Measurements from ENCODE around the genes TMEM50B and ITSN1.

- PRO-cap, 7 experiments, result peak in 4 of 7 experiments; most common plus-strand start chr21:32336120 (in 3); most common minus-strand start chr21:32335992 (in 2)
- RAMPAGE, long total RNA, 2 experiments, result no peak in any of the 2 experiments
Observed at GRCh38 chr21:32335367-32336369, 37.0 kb downstream of the MRAP start.

- PRO-cap, 7 experiments, result no peak in any of the 7 experiments
- RAMPAGE, long total RNA, 2 experiments, result no peak in any of the 2 experiments
Observed at GRCh38 chr21:32350502-32350702, 42.4 kb downstream of the URB1 start.

DNA sequence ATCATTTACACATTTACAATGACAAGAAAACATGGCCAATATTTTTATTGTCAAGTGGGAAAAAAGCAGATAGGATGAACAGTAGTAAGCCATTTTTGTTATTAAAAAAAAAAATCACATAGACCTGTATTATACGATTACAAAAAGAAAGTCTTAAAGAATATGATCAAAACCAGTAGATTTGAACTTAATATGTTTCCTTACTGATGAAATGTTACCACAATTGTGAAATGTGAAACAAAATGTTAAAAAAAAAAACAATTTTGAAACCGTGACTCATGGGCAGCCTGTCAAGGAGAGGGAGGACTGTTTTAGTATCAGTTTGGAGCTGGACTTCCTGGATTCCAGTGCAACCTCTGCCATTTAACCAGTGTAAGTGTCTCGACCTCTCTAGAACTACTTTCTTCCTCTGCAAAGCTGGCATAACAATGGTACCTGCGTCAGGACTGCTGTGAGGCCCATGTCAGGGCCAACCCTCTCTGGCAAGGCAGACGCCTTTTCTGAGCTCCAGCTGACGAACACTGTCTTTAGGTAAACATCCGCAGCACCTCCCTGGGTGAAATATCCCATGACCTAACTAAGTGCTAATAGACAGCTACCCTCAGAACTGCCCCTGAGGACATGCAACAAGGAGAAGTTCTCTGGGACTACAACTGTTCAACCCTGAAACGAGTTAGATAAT lies 21.0 kb downstream of the URB1 start:
- PRO-cap, 7 experiments, result peak in 5 of 7 experiments; most common plus-strand start position 274 of the sequence (in 4); most common minus-strand start position 502 of the sequence (in 4)
- RAMPAGE, long total RNA, 2 experiments, result start-site peak on the plus strand in 2 of 2 experiments, centred at positions 277 to 278 of the sequence, 7 to 22 reads per replicate

GRCh38 chr21:32377033-32377636 lies 15.7 kb downstream of the URB1 start:
- PRO-cap, 7 experiments, result no peak in any of the 7 experiments
- RAMPAGE, long total RNA, 2 experiments, result no peak in any of the 2 experiments

DNA sequence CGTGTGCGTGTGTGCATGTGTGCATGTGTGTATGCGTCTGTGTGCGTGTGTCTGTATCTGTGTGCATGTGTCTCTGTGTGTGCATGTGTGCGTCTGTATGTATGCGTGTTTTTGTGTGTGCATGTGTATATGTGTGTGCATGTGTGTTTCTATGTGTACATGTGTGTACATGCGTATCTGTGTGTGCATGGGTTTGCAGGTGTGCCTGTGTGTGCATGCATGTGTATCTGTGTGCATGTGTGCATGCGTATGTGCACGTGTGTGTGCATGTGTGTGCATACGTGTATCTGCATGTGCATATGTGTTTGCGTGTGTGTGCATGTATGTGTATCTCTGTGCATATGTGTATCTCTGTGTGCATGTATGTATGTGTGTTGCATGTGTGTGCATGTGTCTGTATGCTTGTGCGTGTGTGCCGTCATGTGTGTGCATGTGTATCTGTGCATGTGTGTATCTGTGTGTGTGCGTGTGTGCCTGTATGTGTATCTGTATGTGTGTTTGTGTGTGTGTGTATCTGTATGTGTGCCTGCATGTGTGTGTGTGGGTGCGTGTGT lies 77.8 kb downstream of the TCP10L start:
- PRO-cap, 7 experiments, result no peak in any of the 7 experiments
- RAMPAGE, long total RNA, 2 experiments, result start-site peak on the minus strand in 1 of 2 experiments, centred at position 427 of the sequence, 5 reads per replicate

DNA sequence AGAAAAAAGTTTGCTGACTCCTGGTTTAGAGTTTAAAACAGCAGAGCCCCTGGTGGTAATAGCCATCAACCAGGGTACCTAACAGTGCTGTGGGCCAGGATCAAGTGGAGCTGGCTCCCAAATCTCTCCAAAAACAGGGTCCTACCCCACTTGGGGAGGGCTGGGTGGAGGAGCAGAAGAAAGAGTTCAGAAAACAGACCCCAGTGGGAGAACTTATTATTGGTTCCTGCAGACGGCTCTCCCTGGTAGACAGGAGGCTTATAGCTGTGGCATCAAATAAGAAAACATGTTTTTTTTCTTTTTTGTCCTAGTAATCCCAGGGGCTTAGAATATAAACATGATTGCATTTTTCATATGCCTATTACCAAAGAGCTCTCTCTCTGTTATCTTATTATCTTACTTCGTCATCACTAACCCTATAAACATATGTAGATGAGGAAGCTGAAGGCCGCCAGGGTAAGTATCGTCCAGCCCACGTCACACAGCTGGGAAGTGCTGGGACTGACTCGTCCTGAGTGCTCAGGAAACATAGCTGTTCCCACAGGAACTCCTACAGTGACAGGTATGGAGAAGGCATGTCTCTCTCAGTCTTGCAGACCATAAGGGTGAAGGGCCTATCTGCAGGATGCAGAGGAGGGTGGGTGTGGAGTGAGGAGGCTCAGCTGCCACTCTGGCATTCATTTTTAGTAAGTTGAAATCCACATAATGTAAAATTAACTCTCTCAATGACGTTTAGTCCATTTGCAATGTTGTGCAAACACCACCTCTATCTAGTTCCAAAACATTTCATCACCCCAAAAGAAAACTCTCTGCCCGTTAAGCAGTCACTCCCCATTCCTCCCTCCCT lies 68.6 kb downstream of the TCP10L start:
- PRO-cap, 7 experiments, result no peak in any of the 7 experiments
- RAMPAGE, long total RNA, 2 experiments, result no peak in any of the 2 experiments

DNA sequence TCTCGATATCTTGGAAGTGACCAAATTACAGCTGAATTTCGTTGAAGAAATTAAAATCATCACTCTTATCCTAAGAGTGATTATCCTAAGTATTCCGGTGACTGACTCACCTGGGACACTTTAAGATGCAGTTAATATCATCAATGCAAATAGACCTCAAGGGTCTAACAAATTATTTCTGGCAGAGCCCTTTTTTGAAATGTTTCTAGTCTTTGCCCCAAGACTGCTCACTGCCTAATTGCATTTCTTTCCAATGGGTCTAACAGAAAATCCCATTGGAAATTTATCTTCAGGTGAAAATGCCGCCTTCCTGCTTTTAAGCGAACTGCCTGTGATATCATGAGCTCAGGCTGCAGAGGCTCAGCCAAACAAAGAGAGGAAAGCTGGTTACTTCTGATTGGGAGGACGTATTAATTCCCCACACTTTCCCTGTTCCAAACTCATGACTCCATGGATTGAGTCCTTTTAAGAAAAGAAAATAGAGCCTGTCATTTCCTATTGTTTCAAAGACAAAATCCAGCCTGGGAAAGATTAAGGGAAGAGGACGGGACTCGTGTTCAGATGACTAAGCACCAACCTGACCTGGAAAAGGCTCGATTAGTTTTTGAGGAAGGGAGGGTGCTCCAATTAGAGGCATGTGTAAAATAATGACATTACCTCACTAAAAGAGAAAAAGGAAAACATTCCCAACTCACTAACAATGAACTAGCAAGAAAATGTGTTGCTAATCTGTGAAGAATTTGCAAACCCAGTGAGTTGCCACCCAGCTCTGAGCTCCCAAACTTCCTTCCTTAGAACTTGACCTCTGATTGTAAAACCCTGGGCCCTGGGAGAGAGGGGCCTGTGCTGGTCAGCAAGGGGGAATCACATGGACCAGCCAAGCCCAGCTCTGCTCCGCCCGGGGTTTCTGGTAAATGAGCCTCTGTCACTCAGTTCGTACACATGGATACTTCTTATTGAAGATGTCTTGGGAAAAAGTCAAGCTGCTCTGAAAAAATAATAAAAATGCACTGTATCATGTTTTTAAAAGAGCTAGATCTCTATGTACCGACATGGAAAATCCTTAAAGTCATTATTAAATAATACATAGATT lies 61.2 kb downstream of the TCP10L start:
- PRO-cap, 7 experiments, result no peak in any of the 7 experiments
- RAMPAGE, long total RNA, 2 experiments, result no peak in any of the 2 experiments

DNA sequence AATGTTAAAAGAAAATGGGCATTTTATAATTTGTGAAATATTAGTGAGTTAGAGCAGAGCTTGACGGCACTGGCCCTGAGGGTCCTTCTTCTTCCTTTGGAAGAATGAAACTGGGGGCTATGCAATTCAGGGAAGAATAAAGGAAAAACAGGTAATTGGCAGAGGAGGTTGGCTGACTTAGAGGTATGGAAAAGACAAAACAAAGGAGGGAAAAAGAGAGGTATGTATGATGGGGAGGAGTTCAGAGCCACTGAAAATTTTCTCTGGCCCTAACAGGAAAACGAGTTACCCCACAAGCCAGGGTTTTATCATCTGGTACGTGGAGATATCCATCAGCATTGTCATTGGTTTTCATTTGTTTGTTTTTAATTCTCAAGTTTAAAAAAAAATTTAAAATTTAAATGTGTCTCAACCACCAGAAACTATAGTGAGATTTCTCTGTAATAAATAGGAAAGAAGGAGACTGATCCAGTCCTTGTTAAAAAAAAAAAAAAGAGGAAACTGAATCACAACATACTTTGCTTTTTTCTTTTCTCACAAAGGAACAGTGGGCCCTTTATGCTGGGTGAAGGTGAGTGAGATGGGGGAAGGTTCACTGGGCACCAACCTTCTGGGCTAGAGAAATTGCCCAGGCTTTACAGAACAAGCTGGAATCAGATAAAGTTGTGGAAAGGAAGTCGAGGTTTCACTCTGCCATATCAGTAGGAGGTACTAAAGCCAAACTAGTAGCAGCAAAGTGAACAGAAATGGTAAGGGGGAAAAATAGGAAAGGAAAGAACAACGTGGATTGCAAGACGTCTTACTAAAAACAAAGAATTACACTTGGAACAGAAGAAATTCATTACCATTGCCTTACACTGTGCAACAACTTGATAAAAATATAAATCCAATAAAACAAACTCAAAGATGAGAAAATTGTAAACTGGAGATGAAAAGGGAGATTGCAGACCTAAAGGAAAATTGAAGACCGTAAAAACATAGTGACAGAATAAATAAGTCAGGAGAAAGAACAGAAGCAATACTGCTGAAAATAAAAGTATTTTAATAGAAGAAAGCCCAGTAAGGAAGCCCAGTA lies 2.8 kb downstream of the IFNAR2 start:
- PRO-cap, 7 experiments, result no peak in any of the 7 experiments
- RAMPAGE, long total RNA, 2 experiments, result no peak in any of the 2 experiments

GRCh38 chr21:33260104-33260553 lies 6.0 kb upstream of the IL10RB start:
- PRO-cap, 7 experiments, result no peak in any of the 7 experiments
- RAMPAGE, long total RNA, 2 experiments, result no peak in any of the 2 experiments

- PRO-cap, 7 experiments, result no peak in any of the 7 experiments
- RAMPAGE, long total RNA, 2 experiments, result no peak in any of the 2 experiments
Observed at GRCh38 chr21:33421341-33421832, 18.2 kb downstream of the IFNGR2 start.

DNA sequence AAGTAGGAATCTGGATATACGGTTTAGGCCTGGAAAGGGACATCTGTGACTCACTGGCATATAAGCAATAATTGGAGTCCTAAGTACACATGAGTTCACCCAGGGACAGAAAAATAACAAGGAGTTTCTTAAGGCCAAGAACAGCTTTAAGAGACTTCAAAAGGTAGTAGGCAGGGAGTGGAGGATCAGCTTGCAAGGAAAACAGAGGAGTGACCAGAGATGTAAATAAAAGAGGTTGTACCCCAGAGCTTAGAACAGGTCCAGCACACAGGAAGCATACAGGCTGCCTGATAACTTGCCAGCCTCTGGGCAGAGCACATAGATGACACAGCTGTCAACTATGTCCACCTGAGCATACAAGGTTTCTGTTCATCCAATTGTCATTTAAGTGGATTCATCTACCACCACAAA lies 28.1 kb downstream of the TMEM50B start:
- PRO-cap, 7 experiments, result no peak in any of the 7 experiments
- RAMPAGE, long total RNA, 2 experiments, result no peak in any of the 2 experiments

- PRO-cap, 7 experiments, result peak in 7 of 7 experiments; most common plus-strand start chr21:33479032 (in 3); most common minus-strand start chr21:33479951 (in 7)
- RAMPAGE, long total RNA, 2 experiments, result start-site peak on the minus strand in 2 of 2 experiments, at chr21:33479861-33479980 at its widest, 1,647 to 1,839 reads per replicate
Observed at GRCh38 chr21:33478954-33480036, at the start of gene TMEM50B. TSS of gene TMEM50B (minus strand) at chr21:33479974.

DNA sequence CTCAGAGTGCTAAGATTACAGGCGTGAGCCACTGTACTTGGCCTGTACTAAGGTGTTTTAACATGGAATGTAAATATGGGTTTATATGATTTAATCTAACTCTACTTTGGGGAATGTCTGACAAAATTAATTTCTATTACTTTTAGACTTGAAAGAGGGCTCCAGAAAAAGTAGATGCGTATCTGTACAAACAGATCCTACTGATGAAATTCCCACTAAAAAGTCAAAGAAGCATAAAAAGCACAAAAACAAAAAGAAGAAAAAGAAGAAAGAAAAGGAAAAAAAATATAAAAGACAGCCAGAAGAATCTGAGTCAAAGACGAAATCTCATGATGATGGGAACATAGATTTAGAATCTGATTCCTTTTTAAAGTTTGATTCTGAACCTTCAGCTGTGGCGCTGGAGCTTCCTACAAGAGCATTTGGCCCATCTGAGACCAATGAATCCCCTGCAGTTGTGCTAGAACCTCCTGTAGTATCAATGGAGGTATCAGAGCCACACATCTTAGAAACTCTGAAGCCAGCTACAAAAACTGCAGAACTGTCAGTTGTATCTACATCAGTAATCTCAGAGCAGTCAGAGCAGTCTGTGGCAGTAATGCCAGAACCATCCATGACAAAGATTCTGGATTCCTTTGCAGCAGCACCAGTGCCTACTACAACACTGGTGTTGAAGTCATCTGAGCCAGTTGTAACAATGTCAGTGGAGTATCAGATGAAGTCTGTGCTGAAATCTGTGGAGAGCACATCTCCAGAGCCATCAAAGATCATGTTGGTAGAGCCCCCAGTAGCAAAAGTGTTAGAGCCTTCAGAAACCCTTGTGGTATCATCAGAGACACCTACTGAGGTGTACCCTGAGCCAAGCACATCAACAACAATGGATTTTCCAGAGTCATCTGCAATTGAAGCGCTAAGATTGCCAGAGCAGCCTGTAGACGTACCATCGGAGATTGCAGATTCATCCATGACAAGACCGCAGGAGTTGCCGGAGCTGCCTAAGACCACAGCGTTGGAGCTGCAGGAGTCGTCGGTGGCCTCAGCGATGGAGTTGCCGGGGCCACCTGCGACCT lies 6.8 kb downstream of the SON start:
- PRO-cap, 7 experiments, result no peak in any of the 7 experiments
- RAMPAGE, long total RNA, 2 experiments, result no peak in any of the 2 experiments

GRCh38 chr21:33550572-33551496 lies 8.0 kb downstream of the SON start:
- PRO-cap, 7 experiments, result no peak in any of the 7 experiments
- RAMPAGE, long total RNA, 2 experiments, result no peak in any of the 2 experiments

GRCh38 chr21:33554419-33555195 lies 11.8 kb downstream of the SON start:
- PRO-cap, 7 experiments, result no peak in any of the 7 experiments
- RAMPAGE, long total RNA, 2 experiments, result no peak in any of the 2 experiments

DNA sequence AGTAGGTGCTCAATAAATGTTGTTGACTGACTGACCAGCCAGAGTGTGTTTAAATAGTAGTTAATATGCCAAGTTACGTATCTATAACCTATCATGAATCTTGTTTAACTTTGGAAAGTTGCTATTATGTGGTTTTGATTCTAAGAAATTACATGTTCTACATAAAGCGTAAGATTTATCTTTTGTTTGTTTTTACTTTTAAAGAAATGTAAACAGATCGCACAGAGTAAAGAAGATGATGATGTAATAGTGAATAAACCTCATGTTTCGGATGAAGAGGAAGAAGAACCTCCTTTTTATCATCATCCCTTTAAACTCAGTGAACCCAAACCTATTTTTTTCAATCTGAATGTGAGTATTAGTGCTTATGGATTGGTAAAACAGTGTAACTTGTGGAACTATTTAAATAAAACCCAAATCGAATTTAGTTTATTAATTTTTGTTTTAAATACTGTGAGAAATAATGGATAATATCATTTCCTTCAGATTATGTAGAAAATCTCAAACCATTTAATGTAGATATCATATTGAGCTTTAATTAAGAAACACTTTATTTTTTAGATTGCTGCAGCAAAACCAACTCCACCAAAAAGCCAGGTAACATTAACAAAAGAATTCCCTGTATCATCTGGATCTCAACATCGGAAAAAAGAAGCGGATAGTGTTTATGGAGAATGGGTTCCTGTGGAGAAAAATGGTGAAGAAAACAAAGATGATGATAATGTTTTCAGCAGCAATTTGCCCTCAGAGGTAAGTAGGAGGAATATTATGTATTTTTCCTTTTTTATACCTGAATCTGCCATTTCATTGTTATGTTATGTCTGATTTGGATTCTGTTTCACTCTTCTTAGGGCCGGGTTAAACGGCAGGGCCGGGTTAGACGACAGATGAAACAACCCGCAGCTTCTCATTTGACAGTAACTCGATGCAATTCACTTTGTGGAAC lies 16.5 kb downstream of the SON start:
- PRO-cap, 7 experiments, result no peak in any of the 7 experiments
- RAMPAGE, long total RNA, 2 experiments, result no peak in any of the 2 experiments

- PRO-cap, 7 experiments, result no peak in any of the 7 experiments
- RAMPAGE, long total RNA, 2 experiments, result no peak in any of the 2 experiments
Observed at GRCh38 chr21:33564845-33565764, 22.3 kb downstream of the SON start.

- PRO-cap, 7 experiments, result peak in 7 of 7 experiments; most common plus-strand start chr21:33642503 (in 7); most common minus-strand start chr21:33642512 (in 2)
- RAMPAGE, long total RNA, 2 experiments, result start-site peak on the plus strand in 2 of 2 experiments, at chr21:33642449-33642605 at its widest, 245 to 342 reads per replicate
Observed at GRCh38 chr21:33642077-33643094, at the start of gene ITSN1. TSS of gene ITSN1 (plus strand) at chr21:33642501.

- PRO-cap, 7 experiments, result peak in 1 of 7 experiments; most common plus-strand start chr21:33760824 (in 1); most common minus-strand start chr21:33760685 (in 1)
- RAMPAGE, long total RNA, 2 experiments, result no peak in any of the 2 experiments
Observed at GRCh38 chr21:33760411-33761624, 118.5 kb downstream of the ITSN1 start.

- PRO-cap, 7 experiments, result no peak in any of the 7 experiments
- RAMPAGE, long total RNA, 2 experiments, result no peak in any of the 2 experiments
Observed at GRCh38 chr21:33902334-33903522, 12.9 kb downstream of the ATP5PO start.

Measured in ovary (tissue), 7 donors.